IMR-90 (cell line): ENCODE measurements around a stretch of chr1.

- RRBS: no CpG with 5 or more reads among the region's 2 CpGs
CAGE:
- cytosol, long polyA plus RNA: no peak
- long polyA plus RNA: no peak
- nucleus, long polyA plus RNA: no peak
These were observed 199.9 kb downstream of the RHOU start for GRCh38 chr1:228935191-228935533.

- RRBS: no CpG with 5 or more reads among the region's 10 CpGs
CAGE:
- cytosol, long polyA plus RNA: no peak
- long polyA plus RNA: no peak
- nucleus, long polyA plus RNA: no peak
These were observed 243.4 kb downstream of the RHOU start for GRCh38 chr1:228978663-228979130.

GRCh38 chr1:229019351-229020328 is 251.3 kb upstream of the RAB4A start:
- RRBS: no CpG with 5 or more reads among the region's 11 CpGs
CAGE:
- cytosol, long polyA plus RNA: no peak
- long polyA plus RNA: no peak
- nucleus, long polyA plus RNA: no peak

GRCh38 chr1:229059666-229060051 is 211.3 kb upstream of the RAB4A start:
- RRBS: 12% methylated on average over 4 of the region's 9 CpGs
CAGE:
- cytosol, long polyA plus RNA: no peak
- long polyA plus RNA: no peak
- nucleus, long polyA plus RNA: no peak

GRCh38 chr1:229068144-229068803 is 202.6 kb upstream of the RAB4A start:
- RRBS: no CpG with 5 or more reads among the region's 8 CpGs
CAGE:
- cytosol, long polyA plus RNA: no peak
- long polyA plus RNA: no peak
- nucleus, long polyA plus RNA: no peak

GRCh38 chr1:229102960-229103526 is 167.9 kb upstream of the RAB4A start:
- RRBS: no CpG with 5 or more reads among the region's 2 CpGs
CAGE:
- cytosol, long polyA plus RNA: no peak
- long polyA plus RNA: no peak
- nucleus, long polyA plus RNA: no peak

GRCh38 chr1:229204666-229205816 is 65.9 kb upstream of the RAB4A start:
- RRBS: no CpG with 5 or more reads among the region's 18 CpGs
CAGE:
- cytosol, long polyA plus RNA: no peak
- long polyA plus RNA: no peak
- nucleus, long polyA plus RNA: no peak

GRCh38 chr1:229292846-229293255 is 21.9 kb downstream of the RAB4A start:
- RRBS: no CpG with 5 or more reads among the region's 2 CpGs
CAGE:
- cytosol, long polyA plus RNA: no peak
- long polyA plus RNA: no peak
- nucleus, long polyA plus RNA: no peak

GRCh38 chr1:229406617-229407177 is 27.2 kb downstream of the ACTA1 start:
- RRBS: no CpG with 5 or more reads among the region's 11 CpGs
CAGE:
- cytosol, long polyA plus RNA: no peak
- long polyA plus RNA: no peak
- nucleus, long polyA plus RNA: no peak

GRCh38 chr1:229549188-229549858 is 9.2 kb downstream of the ABCB10 start:
- RRBS: no CpG with 5 or more reads among the region's 11 CpGs
CAGE:
- cytosol, long polyA plus RNA: no peak
- long polyA plus RNA: no peak
- nucleus, long polyA plus RNA: no peak

GRCh38 chr1:229624957-229625481 is 903 bp downstream of the TAF5L start:
- RRBS: no CpG with 5 or more reads among the region's 24 CpGs
CAGE:
- cytosol, long polyA plus RNA: no peak
- long polyA plus RNA: no peak
- nucleus, long polyA plus RNA: no peak

GRCh38 chr1:229645550-229646154 is 19.6 kb downstream of the URB2 start:
- RRBS: no CpG with 5 or more reads among the region's 11 CpGs
CAGE:
- cytosol, long polyA plus RNA: no peak
- long polyA plus RNA: no peak
- nucleus, long polyA plus RNA: no peak

DNA sequence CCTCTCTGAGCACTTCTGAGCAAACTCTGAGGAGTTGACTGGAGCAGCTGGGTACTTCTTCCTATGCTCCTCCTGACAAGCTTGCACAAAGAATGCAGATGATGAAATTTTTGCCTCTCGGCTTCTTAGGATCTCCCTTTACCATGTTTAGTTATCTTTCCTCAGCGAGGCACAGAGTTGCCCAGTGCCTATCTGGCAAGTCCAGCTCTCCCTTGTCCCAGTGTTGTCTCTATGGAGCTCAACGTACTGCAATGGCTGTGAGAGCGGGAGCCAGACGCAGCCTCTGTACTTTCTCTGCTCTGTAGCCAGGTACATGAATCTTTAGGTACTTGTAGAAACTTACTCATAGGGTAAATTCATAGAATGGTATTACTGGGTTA is 79.7 kb downstream of the URB2 start:
- RRBS: no CpG with 5 or more reads among the region's 5 CpGs
CAGE:
- cytosol, long polyA plus RNA: no peak
- long polyA plus RNA: no peak
- nucleus, long polyA plus RNA: no peak

DNA sequence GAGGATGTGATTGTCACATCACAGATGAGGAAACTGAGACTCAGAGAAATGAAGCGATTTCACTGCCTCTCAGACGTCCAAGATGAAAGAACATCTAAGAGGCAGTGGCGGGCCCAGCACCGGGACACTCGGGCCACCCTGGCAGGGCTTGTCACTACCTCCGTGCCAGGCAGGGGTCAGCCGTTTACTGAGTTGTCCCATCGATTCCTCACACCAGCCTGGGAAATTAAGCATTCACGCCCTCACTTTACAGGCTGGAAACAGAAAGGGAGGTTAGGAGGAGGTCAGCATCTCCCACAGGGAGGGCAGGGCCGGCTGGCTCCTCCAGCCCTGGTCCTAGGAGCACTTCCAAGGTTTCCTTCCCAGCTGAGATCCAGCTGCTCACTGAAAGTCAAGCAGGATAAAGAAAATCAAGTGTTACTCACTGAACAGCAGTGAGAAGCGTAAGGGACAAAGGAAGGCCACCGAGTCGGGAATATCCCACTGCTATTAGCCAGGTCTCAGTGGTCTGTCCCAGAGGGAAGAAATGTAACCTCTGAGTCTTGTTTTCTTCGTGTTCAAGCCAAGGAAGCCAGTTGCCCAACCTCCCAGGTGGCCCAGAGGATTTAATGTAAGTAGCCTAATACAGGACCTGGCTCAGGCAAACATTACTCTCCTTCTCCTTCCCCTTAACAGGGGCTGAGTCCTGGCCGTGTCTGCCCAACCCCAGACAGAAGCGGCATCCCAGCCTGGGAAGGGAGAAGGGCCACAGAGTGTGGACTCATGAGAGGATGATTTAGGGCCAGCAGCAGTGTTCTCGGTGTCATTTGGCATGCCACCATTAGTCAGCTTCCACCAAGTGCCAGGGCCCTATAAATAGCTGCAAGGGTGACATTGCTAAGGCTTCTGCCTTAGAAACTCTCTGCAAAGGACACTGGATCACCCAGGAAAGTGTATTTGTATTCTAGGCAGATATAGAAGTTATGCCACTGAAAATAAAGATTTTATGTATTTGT is 203.2 kb upstream of the GALNT2 start:
- RRBS: no CpG with 5 or more reads among the region's 17 CpGs
CAGE:
- cytosol, long polyA plus RNA: no peak
- long polyA plus RNA: no peak
- nucleus, long polyA plus RNA: no peak

GRCh38 chr1:229888752-229889665 is 178.0 kb upstream of the GALNT2 start:
- RRBS: no CpG with 5 or more reads among the region's 5 CpGs
CAGE:
- cytosol, long polyA plus RNA: no peak
- long polyA plus RNA: no peak
- nucleus, long polyA plus RNA: no peak

GRCh38 chr1:230002461-230002840 is 64.6 kb upstream of the GALNT2 start:
- RRBS: no CpG with 5 or more reads among the region's 2 CpGs
CAGE:
- cytosol, long polyA plus RNA: no peak
- long polyA plus RNA: no peak
- nucleus, long polyA plus RNA: no peak

GRCh38 chr1:230073325-230074020 is 6.4 kb downstream of the GALNT2 start:
- RRBS: no CpG with 5 or more reads among the region's 4 CpGs
CAGE:
- cytosol, long polyA plus RNA: no peak
- long polyA plus RNA: no peak
- nucleus, long polyA plus RNA: no peak

DNA sequence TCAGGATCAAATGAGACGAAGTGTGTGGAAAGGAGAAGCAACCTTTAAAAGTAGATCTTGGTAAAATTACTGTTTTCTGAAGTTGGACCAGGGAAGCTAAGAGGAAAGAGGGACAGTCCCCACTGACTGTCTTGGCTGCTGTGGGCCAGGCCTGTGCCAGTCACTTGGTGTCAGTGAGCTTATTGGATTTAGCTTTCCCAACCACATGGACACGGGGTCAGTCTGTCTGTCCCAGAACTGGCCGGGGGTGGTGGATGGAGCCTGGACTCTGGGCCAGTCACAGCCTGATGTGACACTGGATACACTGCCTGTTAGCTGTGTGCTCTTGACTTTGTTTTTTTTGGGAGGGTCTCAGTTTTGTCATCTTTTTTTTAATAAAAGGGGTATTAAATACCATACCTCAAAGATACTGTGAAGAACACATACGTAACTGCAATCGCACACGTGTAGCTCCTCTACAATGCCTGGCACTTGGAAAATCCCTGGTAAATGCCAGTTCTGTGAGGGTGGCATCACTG is 96.7 kb downstream of the GALNT2 start:
- RRBS: no CpG with 5 or more reads among the region's 6 CpGs
CAGE:
- cytosol, long polyA plus RNA: no peak
- long polyA plus RNA: no peak
- nucleus, long polyA plus RNA: no peak

DNA sequence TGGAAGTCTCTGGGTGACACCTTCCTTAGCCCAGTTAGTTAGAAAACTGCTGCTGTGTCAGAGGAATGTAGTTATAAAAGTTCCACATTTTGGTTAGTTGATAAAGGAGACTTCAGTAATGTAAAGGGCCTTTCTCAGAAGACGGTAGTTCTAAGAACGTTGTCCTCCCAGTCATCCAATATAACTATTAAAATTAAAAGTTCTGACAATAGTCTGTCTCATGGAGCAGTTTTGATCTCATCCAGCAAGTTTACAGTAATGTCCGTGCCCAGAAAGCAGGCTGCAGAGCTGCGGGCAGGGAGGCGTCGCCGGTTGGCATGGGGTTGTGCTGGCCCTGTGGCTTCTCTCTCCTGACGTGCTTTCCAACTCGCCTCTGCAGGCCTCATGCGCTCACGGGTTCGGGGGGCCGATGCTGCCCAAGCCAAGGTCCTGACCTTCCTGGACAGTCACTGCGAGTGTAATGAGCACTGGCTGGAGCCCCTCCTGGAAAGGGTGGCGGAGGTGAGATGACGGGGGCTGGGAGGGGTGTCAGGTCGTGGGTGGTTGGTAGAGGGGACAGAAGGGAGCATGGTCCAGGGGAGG is 176.0 kb downstream of the GALNT2 start:
- RRBS: no CpG with 5 or more reads among the region's 17 CpGs
CAGE:
- cytosol, long polyA plus RNA: start-site peak on the plus strand centred at position 404 of the sequence, 8 bp wide, 92 and 96 reads in 2 replicates
- long polyA plus RNA: no peak
- nucleus, long polyA plus RNA: no peak

GRCh38 chr1:230281354-230282268 is 144.5 kb downstream of the PGBD5 start:
- RRBS: no CpG with 5 or more reads among the region's 27 CpGs
CAGE:
- cytosol, long polyA plus RNA: start-site peak on the plus strand at chr1:230281705-230281821, 1,041 and 766 reads in 2 replicates
- long polyA plus RNA: start-site peak on the minus strand at chr1:230281586-230281663, 25 and 14 reads in 2 replicates; start-site peak on the plus strand at chr1:230281714-230281920, 940 and 537 reads in 2 replicates; start-site peak on the minus strand at chr1:230281909-230282033, 84 and 78 reads in 2 replicates
- nucleus, long polyA plus RNA: start-site peak on the minus strand at chr1:230282006-230282011, 16 and 16 reads in 2 replicates